ENCODE results near the genes TGIF2LY, TSPY4, VCY1B and DAZ3.

GRCh38 chrY:3578838-3579233 is at the start of gene TGIF2LY:
Gene TGIF2LY, plus strand, starts transcription at chrY:3579067.
- RRBS = no CpG with 5 or more reads among the region's 9 CpGs

DNA sequence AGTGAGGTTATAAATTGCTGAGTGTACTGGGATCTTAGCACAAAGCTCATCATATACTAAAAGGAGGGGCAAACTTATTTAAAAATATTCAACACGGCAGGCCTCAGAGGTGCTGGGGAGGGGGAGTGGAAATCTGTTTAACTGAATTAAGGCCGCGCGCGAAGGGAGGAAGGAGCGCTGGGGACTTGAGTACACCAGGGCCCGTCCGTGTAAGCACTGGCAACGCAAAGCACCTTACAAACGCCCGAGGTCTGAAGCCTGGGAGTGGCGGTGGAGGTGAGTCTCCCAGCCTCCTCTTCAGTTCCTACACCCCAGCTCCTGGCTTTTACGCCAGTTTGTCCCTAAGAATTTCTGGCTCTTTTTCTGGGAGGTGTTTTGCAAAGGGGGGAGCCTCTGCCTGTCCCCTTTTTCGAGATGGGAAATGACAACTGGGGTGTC is 650 bp upstream of the TBL1Y start:
- RRBS = no CpG with 5 or more reads among the region's 14 CpGs

GRCh38 chrY:7326117-7326832 is 414.7 kb upstream of the AMELY start:
- RRBS = no CpG with 5 or more reads among the region's 7 CpGs

DNA sequence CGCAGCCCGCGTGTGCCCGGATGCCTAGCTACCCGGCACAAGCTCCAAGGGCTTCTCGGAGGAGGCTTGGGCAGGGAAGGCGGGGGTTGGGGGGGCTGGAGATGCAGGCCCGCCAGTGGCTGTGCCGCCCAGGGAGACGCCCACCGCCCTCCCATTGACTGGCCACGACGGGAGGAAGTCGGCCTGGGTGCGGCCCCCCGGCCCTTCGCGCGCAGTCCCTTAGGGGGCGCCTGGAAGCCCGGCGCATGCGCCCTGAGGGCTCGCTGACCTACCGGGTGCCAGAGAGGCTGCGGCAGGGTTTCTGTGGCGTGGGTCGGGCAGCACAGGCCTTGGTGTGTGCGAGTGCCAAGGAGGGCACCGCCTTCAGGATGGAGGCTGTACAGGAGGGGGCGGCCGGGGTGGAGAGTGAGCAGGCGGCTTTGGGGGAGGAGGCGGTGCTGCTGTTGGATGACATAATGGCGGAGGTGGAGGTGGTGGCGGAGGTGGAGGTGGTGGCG is at the start of gene TSPY4:
Gene TSPY4, plus strand, starts transcription at position 200 of the 497 bp plus-strand sequence.
- RRBS = no CpG with 5 or more reads among the region's 37 CpGs

DNA sequence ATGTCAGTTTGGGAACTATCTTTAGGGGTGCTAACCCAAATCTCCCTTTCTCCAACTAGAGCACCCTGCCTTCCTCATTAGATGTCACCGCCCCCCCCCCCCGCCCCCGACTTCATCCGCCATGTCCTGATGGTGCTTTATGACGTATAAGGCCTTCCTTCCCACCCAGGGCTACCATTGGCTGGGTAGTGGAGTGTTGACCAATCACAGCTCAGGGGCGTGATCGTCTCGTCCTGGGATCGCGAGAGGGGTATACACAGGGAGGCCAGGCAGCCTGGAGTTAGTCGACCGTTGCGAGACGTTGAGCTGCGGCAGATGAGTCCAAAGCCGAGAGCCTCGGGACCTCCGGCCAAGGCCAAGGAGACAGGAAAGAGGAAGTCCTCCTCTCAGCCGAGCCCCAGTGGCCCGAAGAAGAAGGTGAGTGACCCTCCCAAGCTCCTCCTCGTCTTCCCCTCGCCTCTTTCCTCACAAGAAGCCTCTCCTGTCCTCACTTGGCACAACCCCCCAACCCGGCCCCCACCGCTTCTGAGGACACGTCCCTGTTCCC is at the start of gene VCY1B:
Gene VCY1B, plus strand, starts transcription at position 253 of the 547 bp plus-strand sequence.
- RRBS = no CpG with 5 or more reads among the region's 25 CpGs

- RRBS = no CpG with 5 or more reads among the region's 2 CpGs
Observed at GRCh38 chrY:14559214-14559676, 34.9 kb downstream of the NLGN4Y start.

GRCh38 chrY:15867432-15867695 is 1343.0 kb downstream of the NLGN4Y start:
- RRBS = no CpG with 5 or more reads among the region's 4 CpGs

DNA sequence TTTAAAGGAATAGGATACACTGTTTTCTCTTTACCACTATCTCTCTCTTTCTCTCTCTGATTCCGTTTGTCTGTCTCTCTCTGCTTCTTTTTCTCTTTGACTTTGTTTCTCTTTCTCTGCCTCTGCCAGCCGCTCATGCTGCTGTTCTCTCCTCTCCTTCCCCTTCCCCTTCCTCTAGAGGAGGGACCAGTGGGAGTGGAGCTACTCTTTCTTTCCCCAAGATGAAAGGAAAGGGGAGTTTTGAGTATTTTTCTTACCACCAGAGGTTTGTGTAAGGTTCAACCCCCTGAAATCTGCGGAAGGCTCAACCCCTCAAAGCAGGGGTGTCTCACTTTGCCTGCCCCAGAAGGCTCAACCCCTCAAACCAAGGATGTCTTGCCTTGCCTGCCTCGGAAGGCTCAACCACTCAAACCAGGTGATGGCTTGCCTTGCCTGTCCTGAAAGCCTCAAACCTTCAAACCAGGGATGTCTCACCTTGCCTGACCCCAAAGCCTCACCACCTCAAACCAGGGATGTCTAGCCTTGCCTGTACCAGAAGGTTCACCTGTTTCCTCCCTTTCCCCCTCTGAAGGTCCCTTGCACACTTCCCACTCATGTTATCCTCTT is 267.1 kb upstream of the HSFY2 start:
- RRBS = no CpG with 5 or more reads among the region's 4 CpGs

DNA sequence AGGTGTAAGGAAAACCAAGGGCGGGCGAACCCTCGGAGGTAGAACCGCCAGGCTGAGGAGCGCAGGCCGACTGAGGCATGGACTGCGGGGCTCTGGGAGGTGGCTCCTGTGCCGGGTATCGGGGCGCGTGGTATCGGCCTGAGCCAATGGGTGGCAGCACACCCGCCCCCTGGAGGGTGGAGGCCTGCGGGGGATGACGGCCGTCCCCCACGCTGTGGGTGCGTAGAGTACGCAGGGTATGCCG is at the start of gene DAZ3:
Gene DAZ3, minus strand, starts transcription at position 72 of the 244 bp plus-strand sequence.
- RRBS = no CpG with 5 or more reads among the region's 20 CpGs

- RRBS = no CpG with 5 or more reads among the region's 35 CpGs
Observed at GRCh38 chrY:26409355-26409933, 787.5 kb downstream of the CDY1 start.